Bile duct (tissue), 1 donor: ENCODE measurements around a stretch of chr4.

DNA sequence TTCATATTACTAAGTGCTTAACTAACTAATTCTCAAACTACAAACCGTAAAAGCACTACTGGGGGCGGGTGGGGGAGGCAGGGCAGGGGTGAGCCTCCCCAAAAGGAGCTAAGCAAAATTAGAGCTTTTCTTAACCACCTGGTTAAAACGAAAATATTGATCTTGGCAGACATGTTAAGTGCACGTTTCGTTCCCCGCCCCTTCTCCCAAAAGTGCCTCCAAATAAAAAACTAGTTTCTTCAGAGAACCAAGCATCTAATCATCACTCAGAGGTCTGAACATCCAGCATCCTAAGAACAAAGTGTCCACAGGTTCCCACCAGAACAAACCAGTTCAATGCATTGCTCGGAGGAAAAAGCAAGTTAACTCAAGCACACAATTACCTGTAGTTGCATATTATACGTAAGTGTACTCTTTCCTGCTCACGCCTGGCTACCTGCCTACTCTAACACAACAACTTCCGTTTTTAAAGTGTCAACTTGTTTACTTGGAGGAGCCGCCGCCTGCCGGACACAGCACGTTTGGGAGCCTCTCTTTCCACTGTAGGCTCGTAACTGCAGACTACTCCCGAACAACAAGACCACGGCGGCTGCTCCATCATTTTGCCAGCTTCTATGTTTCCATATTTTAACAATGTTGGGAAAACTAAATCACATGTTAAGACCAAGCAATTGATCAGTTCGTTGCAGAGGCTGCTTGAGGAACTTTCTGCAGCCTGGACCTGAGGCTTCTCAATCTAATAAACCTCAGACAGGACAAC, 1.0 kb downstream of the MTNR1A start:
- PRO-cap = unidirectional peak, plus-strand start at position 486 of the sequence; unidirectional peak, plus-strand start at position 551 of the sequence

DNA sequence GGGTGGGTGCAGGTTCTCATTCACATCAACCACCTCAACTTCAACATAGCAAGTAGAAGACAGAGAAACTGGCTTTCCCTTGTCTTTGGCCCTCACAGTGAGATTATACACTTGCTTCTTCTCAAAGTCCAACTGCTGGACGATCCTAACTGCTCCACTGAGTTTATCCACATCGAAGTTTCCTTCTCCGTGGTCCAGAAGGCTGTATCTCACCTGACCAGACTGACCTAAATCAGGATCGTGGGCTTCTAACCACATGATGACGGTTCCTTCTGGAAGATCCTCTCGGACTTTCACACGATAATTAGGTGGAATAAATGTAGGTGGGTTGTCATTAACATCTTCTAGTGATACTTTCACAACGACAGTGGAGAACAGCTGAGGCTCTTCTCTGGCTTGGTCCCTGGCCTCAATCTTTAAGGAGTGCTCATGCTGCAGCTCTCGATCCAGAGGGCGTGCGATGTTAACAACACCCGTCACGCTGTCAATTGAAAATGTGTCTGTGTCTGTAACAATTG, 16.9 kb downstream of the FAT1 start:
- PRO-cap = no peak

DNA sequence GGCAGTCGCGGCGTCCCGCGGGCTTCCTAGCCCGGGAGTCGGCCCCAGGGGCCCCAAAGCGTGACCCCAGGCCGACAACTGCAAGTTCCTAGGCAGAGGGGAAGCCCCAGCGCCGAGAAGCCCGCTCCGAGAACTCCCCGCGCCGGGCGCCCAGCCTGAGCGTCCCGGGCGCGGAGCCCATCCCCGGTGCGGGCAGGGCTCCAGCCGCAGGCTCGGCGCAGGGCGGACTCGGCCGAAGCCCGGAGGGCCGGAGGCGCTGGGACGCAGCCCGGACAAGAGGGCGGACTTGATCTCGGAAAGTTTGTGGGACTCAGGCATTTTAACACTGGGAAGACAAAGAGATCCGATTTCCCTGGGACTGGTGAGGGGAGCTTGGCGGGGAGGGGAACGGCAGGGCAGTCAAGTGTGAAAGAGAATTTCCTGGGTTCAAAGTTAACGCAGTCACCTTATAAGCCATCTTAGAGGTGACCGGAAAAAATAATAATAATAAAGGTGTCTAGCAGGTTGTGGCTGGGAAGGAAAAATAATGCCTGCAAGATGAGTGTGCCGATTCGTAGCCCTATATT, 940 bp upstream of the FAT1 start:
- PRO-cap = no peak

DNA sequence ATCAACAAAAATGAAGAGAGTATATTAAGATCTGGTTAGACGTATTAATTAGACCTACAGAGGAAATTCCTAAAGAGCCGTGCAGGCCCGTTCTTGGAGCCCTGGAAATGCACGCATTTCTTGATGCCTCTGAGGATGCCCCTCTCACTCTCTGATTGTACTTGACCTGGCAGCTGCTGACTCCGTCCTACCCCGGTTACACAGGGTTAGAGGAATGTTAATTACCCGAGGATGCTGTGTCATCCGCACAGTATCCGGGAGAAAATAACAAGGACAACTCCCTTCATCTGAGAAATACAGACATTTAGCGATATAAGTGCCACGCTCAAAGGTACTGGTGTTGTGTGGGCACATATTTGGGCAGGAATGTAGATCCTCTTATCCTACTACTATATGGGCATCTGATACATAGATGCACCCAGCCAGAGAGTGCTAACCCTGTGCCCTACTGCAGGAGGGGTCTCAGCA, 404.6 kb upstream of the FAT1 start:
- PRO-cap = no peak

DNA sequence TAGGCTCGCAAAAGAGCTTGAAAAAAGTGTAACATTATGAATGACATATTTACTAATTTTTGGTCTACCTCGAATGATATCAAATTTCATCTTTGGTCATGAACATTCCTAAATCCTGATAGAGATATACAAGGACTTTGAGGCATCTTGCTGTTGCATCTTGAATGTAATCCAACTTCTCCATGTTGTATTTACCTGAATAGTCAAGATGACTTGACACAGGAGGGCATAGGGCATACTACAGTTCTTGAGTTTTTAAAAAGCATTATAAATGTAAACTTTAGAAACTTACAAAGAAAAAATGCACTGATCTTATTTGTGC, 517.9 kb upstream of the FAT1 start:
- PRO-cap = no peak

DNA sequence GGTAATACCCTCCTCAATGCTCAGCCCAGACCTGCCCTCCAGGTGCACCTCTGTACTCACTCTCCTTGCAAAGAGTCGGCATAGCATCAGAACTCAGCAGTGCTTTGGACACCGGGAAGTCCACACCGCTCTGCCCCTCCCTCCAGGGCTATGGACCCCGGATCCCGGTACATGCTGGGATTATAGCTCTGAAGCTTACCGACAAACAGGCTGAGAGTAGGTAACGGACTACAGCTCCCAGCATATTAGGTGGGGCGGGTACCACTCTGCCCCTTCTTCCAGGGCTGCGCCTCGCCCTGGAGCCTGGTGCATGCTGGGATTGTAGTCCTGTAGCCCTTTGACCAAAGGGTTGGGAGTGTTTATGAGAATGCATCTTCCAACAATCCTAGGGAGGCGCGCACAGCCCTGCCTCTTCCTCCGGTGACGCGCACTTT, 22.3 kb upstream of the FRG2 start:
- PRO-cap = no peak